Cytotoxic T cell (primary cell): ENCODE results near the genes SYF2, PDIK1L and CNKSR1.

GRCh38 chr1:24540900-24541472, 14.9 kb upstream of the NCMAP start:
- PRO-cap, 2 experiments = no peak in any of the 2 experiments

GRCh38 chr1:24557620-24558420, 1.9 kb downstream of the NCMAP start:
- PRO-cap, 2 experiments = no peak in any of the 2 experiments

- PRO-cap, 2 experiments = no peak in any of the 2 experiments
Measured at GRCh38 chr1:24567825-24568522, 12.1 kb downstream of the NCMAP start.

DNA sequence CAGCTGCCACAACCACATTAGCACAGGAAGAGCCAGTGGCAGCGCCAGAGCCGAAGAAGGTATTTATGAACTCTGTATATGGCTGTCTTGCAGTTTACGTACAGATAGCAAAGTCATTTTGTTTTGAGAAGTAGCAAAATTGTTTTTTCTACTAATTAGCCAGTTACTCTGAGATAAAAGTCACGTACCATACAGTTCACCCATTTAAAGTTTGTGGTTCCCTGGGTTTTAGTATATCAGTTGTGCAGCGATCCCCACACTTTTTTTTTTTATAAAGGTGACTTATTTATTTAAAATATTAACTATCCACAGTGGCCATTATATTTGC, 28.4 kb downstream of the SRRM1 start:
- PRO-cap, 2 experiments = peak in 1 of 2 experiments; most common plus-strand start position 241 of the sequence (in 1)

DNA sequence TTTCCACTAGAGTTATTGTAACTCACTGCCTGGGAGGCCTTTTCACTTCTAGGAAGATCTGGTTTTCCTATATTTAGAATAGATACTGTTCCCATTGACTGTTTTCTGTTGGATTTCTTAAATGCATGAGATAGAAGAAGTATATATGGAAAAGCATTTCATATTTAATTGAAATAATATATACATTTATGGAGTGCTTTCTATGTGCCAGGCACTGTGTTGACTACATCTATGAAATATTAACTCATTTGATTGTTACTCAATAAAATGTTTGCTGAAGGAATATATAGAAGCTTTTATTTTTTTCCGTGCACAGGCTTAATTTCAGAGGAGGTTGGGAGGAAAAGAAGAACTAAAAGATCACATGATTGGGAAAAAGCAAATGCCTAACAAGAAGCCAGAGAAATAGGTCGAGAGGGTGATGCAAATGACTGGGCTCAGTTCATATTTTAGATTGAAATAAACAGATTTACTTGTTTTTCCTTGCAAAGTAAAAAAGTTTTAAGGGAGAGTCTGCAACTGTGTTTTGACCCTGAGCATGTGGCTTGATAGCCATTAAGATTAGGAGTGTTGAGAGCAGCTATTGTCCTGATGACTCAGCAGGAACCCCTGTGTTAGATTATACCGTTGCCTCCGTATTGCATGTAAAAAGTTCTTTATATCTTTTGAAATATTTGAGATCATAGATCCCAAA, 19.9 kb downstream of the CLIC4 start:
- PRO-cap, 2 experiments = no peak in any of the 2 experiments

DNA sequence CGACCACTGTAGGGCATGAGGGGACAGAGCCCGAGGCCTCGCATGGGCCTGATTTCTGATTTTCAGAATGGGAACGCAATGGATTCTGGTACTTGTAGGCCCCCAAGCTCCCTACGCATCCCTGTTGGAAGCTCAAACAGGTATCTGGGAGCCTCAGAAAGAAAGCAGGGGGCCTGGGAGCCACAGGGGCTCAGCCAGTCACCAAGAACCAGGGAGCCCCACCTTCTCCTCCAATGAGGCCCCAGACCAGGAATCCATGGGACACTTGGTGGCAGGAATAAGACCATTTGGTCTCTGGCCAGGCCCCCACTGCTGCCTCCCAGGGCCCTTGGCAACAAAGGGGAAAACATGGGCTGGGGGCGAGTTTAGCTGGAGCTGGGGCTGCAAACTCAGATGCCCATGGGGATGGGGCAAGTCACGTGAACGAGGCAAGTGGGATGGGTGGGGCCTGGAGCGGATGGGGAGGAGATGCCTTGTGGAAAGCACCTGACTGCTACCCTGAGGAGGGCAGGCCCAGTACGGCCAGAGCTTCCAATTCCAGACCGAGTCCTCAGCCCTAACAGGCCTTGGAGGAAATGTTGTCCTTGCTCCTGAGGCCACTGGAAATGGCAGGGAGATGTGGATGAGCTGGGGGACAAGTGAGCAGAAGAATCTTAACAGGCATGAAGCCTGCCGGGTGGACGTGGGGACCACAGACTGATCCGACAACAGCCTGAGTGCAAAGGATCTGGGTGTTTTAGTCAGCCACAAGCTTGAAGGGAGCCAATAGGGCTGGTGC, 19.4 kb downstream of the RUNX3 start:
- PRO-cap, 2 experiments = peak in 2 of 2 experiments; most common plus-strand start position 534 of the sequence (in 1); most common minus-strand start position 709 of the sequence (in 2)

GRCh38 chr1:24915444-24915756, 14.7 kb downstream of the RUNX3 start:
- PRO-cap, 2 experiments = peak in 2 of 2 experiments; most common plus-strand start chr1:24915610 (in 2); most common minus-strand start chr1:24915548 (in 1)

- PRO-cap, 2 experiments = peak in 1 of 2 experiments; most common plus-strand start chr1:24916333 (in 1); most common minus-strand start chr1:24916188 (in 1)
Measured at GRCh38 chr1:24915757-24916484, 14.2 kb downstream of the RUNX3 start.

- PRO-cap, 2 experiments = peak in 2 of 2 experiments; most common minus-strand start chr1:24965006 (in 2)
Measured at GRCh38 chr1:24964627-24965600, 34.8 kb upstream of the RUNX3 start.

- PRO-cap, 2 experiments = no peak in any of the 2 experiments
Measured at GRCh38 chr1:24991560-24992328, 61.7 kb upstream of the RUNX3 start.

- PRO-cap, 2 experiments = peak in 2 of 2 experiments; most common plus-strand start chr1:25232074 (in 2); most common minus-strand start chr1:25232024 (in 1)
Measured at GRCh38 chr1:25231699-25232772, at the start of gene SYF2. SYF2 (minus strand) TSS chr1:25232502.

- PRO-cap, 2 experiments = no peak in any of the 2 experiments
Measured at GRCh38 chr1:25245241-25245591, 2.0 kb downstream of the RSRP1 start.

DNA sequence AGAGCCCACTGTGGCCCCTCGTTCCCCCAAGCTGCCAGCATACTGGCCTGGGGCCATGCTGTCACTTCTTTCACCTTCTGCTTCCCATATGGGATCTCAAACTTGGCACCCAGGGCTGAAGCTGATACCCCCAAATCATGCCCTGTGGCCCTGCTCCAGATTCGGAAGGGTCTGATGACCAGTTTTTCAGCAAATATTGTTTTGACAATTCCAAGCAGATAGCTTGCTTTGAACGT, 873 bp downstream of the MACO1 start:
- PRO-cap, 2 experiments = no peak in any of the 2 experiments

GRCh38 chr1:25485453-25485880, 54.8 kb downstream of the MACO1 start:
- PRO-cap, 2 experiments = no peak in any of the 2 experiments

DNA sequence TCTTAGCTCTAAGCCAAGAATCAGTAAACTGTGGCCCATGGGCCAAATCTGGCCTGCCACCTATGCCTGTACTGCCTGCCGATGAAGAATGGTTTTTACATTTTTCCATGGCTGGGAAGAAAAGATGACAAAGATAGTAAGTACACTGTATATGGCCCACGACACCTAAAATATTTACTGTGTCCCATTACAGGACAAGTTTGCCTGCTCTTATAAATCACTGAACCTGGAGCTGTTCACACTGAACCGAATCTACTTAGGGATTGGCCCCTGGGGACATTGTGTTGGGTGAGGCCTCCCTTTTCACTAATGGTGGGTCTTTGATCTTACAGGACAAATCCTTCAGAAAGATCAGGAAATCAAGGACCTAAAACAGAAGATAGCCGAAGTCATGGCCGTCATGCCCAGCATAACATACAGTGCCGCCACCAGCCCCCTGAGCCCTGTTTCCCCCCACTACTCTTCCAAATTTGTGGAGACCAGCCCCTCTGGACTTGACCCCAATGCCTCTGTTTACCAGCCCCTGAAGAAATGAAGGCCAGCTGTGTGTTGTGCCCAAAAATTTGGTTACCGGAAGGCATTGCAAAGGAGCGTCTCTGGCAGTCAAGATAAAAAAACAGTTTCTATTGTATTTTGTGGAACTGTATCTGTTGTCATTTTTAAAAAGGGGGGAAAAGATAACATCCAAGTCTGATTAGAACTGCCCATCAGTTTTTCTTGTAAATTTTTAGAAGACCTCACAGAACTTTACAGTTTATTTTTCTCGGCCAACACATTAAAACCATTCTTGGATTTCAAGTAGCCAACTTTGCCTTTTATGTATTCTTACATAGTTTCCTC, 45.3 kb upstream of the LDLRAP1 start:
- PRO-cap, 2 experiments = no peak in any of the 2 experiments

- PRO-cap, 2 experiments = no peak in any of the 2 experiments
Measured at GRCh38 chr1:25695539-25696489, 79.2 kb downstream of the MAN1C1 start.

GRCh38 chr1:25875058-25875402, 478 bp downstream of the PAQR7 start:
- PRO-cap, 2 experiments = no peak in any of the 2 experiments

DNA sequence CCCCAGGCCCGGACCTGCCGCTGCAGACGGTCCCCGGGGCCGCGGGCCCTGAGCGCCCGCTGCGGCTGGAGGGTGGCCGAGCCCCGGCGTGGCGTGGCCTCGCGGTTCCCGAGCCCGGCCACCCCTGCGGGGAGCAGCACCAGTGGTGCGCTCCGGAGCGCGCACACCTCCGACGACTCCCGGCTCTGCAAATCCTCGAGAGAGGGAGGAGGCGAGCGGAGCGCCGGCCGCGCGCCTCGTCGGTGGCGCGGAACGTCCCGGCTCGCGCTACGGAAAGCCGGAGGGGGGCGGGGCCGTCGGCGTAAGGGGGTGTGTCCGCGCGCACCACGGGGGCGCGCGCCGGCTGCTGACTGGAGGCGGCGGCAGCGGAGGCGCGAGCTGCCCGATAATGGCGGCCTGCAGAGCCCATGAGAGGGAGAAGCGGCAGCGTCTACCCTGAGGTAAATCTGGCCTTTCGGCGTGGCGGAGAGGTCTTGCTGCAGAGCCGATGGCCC, at the start of gene PDIK1L:
Gene PDIK1L, plus strand, starts transcription at position 349 of the 494 bp plus-strand sequence.
- PRO-cap, 2 experiments = peak in 2 of 2 experiments; most common plus-strand start position 190 of the sequence (in 2); most common minus-strand start position 194 of the sequence (in 2)

GRCh38 chr1:26126972-26128014, 15.7 kb downstream of the PDIK1L start:
- PRO-cap, 2 experiments = no peak in any of the 2 experiments

DNA sequence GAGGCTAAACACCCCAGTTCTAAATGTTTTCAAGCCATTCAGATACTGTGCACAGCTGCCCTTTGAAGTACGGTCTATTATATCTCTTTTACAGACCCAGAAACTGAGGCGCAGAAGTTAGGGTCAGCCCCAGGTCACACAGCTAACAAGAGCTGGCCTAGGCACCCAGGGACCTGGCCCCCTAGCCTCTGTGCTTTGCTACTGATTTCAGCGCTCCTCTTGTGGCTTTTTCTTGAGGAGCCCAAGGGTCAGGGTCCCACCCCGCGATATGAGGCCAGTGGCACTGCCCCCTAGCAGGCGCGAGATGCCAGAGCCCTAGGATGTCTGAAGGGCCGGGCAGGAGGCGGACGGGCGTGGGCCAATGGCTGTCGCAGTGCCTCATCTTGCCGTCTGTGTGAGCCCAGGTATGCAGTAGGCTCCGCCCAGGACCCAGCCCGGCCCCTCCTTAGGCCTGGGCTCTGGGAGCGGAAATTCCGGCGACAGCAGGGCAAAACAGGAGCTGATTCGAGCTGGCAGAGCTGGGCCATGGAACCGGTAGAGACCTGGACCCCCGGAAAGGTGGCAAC, at the start of gene CNKSR1:
Gene CNKSR1, plus strand, starts transcription at position 469 of the 566 bp plus-strand sequence.
- PRO-cap, 2 experiments = no peak in any of the 2 experiments